Duodenum (tissue), 1 donor: ENCODE results near the genes GON7 and COX8C.

DNA sequence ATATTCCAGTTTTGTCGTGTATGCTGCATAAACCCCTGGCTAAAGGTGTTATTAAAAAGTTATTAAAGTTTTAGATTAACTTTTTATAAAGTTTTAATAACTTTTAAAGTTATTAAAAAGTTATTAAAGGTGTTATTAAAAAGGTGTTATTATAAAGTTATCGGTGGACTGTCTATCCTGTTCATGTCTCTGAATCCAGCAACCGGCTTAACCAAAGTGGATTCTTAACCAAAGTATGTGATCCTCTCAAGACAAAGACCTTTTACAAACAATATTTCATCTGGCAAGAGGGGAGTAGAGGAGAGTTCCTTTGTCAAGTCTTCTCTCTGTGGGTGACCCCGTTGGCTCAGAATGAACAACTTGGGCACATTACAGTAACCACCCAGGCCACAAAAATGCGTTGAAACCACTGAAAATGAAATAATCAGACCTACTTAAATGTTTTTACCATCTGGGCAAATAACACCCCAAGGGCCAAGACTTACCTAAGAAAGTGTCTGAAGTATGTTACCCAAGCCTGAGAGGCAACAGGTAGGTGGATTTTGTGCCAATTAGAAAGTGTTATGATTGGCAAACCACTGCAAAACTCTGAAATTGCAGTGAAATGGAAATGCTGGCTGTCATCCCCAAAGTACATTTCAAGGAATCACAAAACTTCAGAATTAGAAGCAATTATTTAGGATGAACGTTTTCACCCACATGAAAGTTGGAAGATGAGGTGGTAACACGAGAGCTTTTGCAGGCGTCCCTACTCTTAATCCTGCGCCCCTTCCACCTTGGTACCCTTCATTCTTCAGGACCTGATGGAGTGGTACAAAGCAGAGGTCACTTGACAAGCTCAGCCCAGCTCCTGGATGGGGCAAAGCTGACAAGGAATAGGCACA lies 1.3 kb downstream of the TC2N start:
- PRO-cap: no peak

GRCh38 chr14:91883946-91884404 lies 16.6 kb upstream of the TC2N start:
- PRO-cap: no peak

- PRO-cap: no peak
These were observed 22.2 kb upstream of the TC2N start for GRCh38 chr14:91889200-91890219.

- PRO-cap: no peak
These were observed 22.4 kb downstream of the TRIP11 start for GRCh38 chr14:92017469-92017823.

DNA sequence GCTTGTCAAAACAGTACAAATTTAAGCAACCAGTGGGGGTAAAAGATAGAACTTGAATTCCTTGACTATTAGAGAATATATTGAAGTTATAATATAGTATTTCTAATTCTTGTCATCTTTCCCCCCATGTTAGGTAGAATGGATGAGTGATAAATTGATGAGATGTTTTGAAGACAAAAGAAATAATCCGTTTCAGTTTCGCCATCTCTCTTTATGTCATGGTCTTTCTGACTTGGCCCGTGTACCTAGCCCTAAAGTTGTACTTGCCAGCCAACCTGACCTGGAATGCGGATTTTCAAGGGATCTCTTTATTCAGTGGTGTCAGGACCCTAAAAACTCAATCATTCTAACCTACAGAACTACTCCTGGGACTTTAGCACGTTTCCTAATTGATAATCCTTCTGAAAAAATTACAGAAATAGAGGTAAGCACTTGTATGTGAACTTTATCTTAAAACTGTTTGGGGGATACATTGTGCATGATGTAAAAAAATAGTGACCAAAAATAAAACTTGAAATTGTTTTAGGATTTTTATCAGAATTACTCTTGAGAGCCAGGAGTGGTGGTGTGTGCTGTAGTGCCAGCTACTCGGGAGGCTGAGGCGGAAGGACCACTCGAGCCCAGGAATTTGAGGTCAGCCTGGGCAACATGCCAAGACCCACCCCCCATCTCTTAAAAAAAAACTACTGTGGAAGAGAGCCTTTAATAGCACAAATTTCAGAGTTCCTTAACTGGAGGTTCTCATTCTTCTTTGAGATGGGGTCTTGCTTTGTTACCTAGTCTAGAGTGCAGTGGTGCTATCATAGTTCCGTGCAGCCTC lies 21.3 kb downstream of the CPSF2 start:
- PRO-cap: no peak

GRCh38 chr14:92500516-92501358 lies 12.8 kb upstream of the RIN3 start:
- PRO-cap: no peak

- PRO-cap: no peak
These were observed 72.6 kb downstream of the RIN3 start for GRCh38 chr14:92586209-92586528.

DNA sequence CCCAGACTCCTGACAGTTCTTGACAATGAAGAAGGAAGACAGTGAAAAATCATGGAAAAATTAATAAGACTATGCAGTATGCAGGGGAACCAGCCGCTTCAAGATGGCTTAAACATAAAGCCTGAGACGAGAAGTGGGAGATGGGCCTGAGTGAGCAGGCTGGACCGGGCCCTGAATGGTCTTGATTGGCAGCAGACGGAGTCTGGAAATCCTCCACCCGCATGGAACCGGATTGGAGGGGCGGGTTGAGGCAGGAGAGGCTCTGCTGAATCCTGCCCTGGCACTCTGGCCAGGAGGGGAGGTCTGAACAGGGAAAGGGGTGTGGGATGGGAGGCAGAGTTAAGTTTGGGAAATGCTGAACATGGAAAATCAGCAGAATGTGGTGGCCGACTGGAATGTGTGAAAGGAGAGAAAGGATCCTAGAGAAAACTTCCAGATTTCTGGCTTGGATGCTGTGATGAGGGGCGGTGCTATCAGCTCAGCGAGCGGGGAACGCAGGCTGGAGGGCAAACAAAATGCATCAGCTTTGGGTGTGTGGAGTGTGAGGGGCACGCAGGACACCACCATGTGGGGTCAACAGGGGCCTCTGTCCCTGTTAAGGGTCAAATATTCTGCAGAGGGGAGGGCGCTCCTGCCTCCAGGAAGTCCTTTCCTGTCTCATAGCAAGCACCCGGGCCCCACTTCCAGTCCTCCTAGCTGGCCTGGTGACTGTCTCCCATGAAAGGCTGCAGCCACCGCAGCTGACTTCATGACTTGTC lies 53.9 kb downstream of the LGMN start:
- PRO-cap: no peak

DNA sequence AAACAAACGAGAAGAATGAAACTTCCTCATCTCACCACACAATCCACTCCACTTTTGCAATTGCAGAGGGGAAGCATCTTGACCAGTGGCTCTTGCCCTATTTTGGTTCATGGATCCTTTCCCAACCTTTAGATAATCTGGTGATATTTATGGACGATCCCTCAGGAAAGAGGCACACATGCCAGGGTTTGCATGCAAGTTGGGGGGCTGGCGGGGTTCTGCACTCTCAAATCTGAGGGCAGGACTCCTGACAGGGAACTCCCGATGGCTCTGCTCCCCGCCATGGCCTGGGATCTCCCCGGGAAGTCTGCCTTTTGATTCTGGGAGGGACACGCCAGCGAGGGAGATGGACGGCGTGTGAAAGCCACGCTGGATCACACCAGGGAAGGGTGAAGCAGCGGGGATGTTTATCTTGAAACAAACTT lies 43.7 kb downstream of the LGMN start:
- PRO-cap: no peak

GRCh38 chr14:92726116-92726733 lies 22.2 kb downstream of the LGMN start:
- PRO-cap: no peak

DNA sequence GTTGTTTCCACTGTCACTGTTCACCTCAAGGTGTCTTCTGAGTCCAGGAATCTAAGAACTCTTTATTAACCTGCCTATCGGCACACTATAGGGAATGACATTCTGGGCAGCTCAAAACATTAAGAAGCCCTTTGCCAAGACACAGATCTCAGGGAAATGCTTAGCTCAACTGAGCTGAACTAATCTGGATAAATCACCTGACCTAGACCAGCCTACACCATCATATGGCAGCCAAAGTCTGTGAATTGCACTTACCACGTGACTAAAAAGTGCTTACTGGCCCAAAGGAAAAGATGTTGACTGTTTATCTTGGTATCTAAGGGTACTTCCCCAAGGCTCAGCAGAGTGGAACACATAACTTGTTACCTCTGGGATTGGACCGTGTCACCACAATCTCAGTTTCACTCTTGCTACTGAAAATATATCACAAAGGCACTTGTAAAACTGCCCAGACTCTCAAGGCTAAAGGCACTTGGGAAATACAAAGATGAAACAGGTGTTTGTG lies 18.9 kb upstream of the GOLGA5 start:
- PRO-cap: unidirectional peak, plus-strand start at position 451 of the sequence

DNA sequence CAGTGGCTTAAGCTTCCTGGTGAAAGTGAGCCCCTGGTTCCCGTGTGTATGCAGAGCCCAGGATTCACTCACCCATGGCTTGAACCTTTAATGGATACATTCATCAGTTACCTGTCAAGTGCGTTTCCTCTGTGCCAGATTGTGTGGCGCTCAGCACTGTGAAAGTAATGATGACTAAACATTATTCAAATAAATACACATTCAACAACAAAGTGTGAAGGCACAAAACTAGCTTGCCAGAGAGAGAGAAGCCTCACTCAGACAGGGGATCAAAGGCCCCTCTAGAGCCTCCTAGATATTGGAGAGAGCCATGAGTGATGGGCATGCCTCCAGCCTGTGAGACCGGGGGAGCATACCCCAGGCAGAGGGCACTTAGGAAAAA lies 545 bp upstream of the CHGA start:
- PRO-cap: no peak

GRCh38 chr14:92973647-92973986 lies 50.7 kb downstream of the CHGA start:
- PRO-cap: no peak

DNA sequence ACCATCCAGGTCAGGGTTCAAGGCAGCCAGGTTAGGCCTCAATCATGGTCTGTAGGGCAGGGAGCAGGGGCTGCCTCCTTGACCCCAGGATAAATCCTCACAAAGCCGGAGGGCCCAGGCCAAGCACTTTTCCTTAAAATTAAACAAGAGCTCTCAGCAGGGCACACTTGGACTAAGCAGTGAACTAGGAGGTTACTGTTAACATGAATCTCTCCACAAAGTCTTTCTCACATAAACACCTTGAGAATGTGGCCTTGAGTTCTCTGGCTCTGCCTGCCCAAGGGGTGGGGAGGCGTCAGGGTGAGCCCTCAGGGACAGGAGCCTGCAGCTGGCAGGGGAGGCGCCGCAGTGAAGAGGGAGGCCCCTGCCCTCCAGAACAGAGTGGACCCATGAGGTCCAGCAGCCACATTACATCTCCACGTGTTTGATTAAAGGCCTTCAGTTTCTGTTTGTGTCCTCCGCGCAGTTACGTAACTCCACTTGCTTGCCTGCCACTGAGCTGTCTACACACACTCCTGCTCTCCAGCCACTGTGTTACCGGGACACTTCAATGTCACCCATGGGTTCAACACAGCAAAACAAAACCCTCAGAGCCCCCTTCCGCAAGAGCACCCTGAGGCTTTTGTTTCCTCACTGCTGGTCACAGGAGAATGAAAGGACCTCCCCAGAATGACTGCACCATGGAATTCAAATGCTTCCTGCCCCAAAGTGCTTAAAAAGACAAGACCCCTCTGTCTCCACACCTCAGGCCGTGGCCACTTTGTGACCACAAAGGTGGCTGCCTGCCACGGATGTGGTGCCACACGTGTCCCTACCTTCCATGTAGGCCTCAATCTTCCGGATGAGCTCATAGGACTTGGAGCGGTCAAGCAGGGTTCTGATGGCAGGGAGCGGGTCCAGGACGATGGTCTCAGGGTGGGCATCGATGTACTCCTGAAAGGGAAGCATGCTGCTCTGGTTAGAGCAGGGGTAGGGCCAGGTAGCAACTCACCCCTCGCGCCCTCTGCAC lies 70.4 kb downstream of the CHGA start:
- PRO-cap: no peak

GRCh38 chr14:93082056-93082738 lies 33.5 kb downstream of the ITPK1 start:
- PRO-cap: bidirectional peak, plus-strand start at chr14:93082402, minus-strand start at chr14:93082273

GRCh38 chr14:93206472-93207165 lies at the start of gene GON7:
Gene GON7 (minus strand): TSS chr14:93207065.
- PRO-cap: bidirectional peak, plus-strand start at chr14:93207284, minus-strand start at chr14:93206994

GRCh38 chr14:93239862-93240419 lies 32.9 kb downstream of the UBR7 start:
- PRO-cap: no peak

DNA sequence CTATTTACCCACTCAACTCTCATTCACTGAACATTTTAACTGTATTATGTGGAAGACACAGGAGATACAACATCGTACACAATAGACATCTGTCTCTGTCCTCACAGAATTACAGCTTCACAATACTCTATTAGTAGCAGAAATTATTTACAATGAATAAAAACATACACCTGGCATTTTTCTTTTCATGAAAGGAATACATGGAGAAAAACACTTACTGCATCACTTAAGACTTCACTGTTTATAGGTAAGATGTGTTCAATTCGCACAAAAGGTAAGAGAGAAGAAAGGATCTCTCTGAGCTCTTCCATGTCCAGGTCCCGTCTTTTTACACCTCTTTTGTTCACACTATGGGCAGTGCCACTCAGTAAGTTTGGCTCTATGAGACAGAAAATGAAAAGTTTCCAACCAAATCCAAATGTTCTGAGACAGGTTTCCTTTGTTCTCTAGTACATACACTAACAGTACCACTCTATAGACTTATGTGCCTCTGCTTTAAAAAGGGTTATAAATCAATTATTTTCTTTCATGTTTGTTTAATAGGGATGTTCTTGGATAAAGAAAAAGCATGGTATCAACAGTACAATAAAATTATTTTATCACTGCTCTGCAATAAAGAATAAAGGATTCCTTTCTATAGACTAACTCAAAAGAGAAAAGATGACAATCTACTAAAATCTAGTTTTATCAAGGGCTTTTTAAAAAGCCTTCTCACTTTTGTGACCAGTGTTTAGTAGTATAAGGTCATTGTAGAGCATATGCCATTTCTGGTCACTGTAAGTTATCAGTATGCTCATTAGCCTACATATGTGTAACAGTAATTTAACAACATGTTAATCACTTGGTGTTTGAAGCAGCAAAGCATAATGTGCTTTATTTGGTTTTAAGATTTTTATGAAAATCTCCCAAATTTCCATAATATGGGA lies 50.2 kb downstream of the UBR7 start:
- PRO-cap: no peak

GRCh38 chr14:93346671-93347257 lies at the start of gene COX8C:
Gene COX8C (plus strand): TSS chr14:93347182.
- PRO-cap: no peak

DNA sequence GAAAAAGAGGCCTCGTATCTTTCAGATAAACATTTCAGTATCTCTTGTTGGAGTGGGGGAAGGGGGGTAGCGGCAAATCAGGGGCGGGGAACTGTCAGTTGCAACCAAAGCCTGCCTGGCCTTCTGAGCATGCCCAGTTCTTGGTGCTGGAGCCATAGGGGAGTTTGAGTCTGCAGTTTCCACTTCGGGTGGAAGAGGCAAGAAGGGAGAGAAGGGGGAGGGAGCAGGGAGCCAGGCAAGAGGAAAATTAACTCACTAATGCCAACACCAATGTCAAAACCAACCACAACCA lies 548 bp downstream of the UNC79 start:
- PRO-cap: no peak